Frontal cortex (tissue), 2 donors: Measurements from ENCODE around the genes CXADR, BTG3 and NCAM2.

DNA sequence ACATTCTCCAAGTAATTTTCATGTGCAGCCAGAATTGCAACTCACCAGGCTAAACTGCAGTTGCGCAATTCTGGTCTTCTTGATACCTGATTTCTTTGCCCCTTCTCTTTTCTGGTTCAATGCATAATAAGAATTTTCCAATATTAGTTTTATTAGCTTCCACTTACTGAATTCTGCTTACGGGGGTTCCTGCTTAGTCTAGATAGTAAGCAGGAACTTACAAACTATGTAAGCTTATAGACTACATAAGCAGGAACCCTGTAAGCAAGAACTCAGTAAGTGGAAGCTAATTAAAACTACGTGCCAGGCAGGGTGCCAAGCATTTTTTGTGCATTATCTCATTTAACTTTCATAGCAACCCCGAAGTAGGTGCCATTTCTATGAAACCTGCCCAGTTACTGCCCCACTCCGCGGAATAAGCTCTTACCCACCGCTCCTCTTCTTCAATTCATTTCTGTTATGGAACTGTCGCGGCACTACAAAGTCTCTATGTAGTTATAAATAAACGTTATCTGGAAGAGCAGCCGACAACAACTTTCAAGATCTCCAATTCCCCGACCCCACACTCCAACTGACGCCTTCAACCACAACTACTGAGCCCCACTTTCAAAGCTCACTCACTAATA, 1.0 kb upstream of the CXADR start:
- RAMPAGE, long total RNA, result no peak

- RAMPAGE, long total RNA, result no peak
Measured at GRCh38 chr21:17512312-17513145, at the start of gene CXADR. CXADR (plus strand) TSS chr21:17513043.

DNA sequence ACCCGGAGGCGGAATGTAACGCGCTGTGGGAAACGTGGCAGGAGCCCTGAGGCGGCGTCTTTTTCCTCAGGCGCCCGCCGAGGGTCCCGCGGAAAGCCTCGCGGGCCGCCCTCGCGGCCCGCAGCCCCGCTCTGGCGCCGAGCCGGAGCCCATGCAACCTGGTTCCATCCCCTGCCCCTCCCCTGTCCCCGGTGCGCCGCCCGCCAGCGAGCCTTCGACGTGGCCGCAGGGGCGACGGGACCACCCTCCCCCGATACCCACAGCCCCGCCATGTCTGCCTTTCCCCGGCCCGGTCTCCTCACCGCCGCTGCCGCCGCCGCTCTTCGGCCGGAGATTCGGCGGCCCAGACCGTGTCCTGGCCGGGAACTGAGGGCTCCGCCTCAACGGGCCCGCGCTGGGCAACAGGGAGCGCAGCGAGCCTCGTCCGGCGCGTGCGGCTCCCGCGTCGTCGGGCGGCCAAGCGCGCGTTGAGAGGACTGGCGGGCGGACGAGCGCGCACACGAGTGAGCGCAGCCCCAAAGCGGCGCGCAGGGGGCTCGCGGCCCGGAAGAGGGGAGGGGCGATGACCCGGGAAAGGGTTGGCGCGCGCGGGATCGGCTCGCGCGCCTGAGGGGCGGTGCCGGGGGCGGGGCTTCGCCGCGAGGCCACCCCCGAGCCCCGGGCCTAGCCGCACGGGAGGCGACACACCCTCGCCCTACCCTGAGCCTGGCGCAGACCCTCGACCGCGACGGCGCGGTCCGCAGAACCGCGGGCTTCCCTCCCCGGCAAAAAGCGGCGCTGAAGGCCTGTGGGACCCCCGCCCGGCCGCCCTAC, at the start of gene BTG3:
BTG3 (minus strand) TSS at position 505 of the 813 bp plus-strand sequence.
- RAMPAGE, long total RNA, result no peak

DNA sequence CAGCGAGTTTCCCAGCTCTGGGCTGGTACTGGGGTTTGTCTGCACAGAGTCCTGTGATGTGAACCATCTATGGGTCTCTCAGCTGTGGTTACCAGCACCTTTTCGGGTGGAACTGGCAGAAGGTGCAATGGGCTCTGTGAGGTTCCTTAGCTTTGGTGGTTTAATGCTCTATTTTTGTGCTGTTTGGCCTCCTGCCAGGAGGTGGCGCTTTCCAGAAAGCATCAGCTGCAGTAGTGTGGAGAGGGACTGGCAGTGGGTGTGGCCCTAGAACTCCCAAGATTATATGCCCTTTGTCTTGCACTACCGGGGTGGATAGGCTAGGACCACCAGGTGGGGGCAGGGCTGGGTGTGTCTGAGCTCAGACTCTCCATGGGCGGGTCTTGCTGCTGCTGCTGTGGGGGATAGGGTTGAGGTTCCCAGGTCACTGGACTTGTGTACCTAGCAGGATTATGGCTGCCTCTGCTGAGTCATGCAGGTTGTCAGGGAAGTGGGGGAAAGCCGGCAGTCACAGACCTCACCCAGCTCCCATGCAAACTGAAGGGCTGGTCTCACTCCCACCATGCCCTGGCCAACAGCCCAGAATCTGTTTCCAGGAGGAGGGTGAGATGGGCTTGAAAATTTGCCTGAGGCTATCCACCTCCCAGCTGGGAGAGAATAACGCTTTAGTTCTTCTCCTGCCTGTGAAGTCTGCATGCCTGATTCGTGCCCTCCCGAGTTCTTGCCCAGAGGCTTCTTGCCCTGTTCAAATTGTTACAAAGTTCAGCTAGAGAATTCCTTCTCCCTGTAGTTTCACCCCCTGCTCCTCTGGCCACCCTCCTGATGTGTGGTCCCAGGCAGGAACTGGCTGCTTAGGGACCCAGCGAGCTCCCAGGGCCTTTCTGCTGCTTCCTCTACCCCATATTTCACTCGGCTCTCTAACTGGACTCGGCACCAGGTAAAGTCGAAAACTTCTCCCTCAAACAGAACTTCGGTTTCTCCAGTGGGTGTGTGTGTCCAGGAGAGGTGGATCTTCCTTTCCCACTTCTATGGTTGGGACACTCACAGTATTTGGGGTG, 76.4 kb upstream of the BTG3 start:
- RAMPAGE, long total RNA, result no peak

DNA sequence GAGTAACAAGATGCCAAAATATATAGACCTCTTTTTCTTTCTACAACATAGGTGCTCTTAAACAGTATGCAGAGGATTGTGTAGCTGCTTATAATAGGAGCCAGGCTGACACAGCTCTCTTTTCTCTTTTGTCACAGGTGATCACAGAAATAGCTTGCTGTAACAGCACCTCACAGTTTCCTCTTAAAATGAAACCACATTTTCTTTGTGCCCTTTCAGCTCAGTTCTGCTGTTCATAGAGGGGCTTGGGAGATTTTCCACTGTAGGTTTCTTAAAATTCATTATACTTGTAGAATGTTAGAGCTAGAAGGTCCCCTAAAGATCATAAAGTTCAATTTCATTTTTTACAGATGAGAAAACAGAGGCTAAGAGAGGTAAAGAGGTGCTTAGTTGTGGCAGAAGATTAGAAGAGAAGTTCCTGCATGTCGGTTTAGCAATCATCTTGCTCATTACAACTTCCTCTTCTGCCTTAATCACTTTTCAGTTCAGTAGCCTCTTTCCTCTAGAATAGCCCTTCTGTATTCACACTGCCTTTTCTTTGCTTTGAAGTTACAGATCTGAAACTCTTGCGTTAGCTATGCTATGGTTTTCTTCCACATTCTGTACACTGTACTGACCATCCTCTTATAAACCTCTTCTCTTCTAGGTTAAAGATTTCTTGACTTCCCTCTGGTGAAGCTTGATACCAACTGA, 35.2 kb downstream of the C21orf91 start:
- RAMPAGE, long total RNA, result no peak

DNA sequence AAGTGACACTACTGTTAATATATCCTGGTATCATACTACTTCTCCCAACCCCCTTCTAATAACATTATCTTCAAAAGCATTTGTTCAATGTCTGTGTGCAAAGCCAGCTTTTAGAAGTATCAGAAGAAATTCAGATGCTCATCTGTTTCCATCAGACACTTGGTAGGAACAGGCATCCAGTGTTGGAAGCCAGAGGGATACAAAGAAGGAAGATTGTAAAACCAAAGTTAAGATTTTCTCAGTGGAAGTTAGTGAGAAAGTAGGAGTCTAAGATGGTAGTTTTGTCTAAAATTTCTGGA, 139.2 kb upstream of the C21orf91 start:
- RAMPAGE, long total RNA, result no peak

DNA sequence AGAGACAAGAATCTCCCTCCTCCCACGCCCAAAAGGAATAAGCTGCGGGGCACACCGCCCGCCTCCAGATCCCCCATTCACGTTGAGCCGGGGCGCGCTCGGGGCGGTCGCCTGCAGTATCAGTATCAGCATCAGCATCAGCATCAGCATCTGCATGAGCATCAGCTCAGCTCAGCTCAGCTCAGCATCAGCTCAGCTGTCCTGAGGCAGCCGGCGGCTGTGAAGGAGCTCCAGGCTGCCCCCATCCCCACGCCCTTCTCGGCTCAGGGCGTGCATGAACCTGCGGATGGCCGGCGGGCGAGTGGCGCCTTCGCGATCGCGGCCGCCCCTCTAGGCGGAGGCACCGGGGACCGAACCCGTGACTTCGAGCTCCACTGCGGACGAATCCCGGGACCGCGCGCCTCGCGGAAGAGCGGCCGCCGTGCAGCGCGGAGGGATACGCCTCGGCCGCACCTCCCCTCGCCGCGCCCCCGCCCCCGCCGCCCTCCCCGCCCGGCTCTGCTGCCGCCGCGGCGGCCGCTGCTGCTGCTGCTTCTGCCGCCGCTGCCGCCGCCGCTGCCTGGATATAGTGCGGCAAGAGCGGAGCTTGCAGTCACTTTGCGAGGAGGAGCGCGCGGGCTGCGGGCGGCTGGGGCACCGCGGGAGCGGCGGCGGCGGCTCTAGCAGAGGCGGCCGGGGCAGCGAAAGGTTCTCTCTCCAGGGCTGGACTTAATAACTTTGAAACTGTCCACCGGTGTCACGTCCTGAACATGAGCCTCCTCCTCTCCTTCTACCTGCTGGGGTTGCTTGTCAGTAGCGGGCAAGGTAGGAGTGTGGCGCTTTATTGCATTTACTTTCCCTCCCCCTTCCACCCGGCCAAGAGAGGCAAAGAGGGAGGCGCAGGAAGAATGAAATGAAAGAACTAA, at the start of gene NCAM2:
NCAM2 (plus strand) TSS at position 595 of the 905 bp plus-strand sequence.
- RAMPAGE, long total RNA, result no peak

GRCh38 chr21:25361901-25362391, 245.3 kb downstream of the MRPL39 start:
- RAMPAGE, long total RNA, result no peak

GRCh38 chr21:25640187-25640712, 1.2 kb downstream of the JAM2 start:
- RAMPAGE, long total RNA, result no peak

DNA sequence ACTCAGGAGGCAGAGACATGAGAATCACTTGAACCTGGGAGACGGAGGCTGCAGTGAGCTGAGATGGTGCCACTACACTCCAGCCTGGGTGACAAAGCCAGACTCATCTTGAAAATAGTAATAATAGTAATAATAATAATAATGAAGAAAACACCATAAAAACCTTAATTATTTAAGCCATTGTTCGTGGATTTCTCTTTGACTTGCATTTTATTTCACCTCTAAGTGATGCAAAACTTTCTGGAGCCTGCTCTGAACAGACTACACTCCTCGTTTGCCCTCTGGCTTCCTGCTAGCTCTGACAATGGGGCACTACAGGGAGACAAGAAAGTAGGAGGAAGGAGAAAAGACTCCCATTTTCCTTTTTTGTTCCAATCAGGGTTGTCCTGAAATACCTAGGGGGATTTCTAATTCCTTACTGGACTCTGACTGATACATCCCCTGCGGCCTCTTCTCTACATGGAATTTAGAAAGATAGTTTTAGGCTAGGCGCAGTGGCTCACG, 95.7 kb downstream of the GABPA start:
- RAMPAGE, long total RNA, result no peak

DNA sequence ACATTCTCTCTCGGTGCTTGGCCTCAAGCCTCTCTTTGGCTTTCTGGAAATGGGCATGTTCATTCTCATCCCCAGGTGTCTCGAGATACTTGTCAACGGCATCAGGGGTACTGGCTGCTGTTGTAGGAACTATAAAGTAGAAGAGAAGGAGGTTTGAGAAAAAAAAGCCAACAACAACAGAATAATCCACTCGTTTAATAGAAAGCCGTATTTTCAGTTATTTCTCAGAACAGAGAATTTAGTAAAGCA, 188.3 kb downstream of the APP start:
- RAMPAGE, long total RNA, result no peak

- RAMPAGE, long total RNA, result no peak
Measured at GRCh38 chr21:26021687-26022132, 148.9 kb downstream of the APP start.

GRCh38 chr21:26168673-26169011, 1.9 kb downstream of the APP start:
- RAMPAGE, long total RNA, result no peak

- RAMPAGE, long total RNA, result no peak
Measured at GRCh38 chr21:26954618-26954926, 12.3 kb downstream of the ADAMTS5 start.

GRCh38 chr21:26965042-26965844, 1.6 kb downstream of the ADAMTS5 start:
- RAMPAGE, long total RNA, result no peak

DNA sequence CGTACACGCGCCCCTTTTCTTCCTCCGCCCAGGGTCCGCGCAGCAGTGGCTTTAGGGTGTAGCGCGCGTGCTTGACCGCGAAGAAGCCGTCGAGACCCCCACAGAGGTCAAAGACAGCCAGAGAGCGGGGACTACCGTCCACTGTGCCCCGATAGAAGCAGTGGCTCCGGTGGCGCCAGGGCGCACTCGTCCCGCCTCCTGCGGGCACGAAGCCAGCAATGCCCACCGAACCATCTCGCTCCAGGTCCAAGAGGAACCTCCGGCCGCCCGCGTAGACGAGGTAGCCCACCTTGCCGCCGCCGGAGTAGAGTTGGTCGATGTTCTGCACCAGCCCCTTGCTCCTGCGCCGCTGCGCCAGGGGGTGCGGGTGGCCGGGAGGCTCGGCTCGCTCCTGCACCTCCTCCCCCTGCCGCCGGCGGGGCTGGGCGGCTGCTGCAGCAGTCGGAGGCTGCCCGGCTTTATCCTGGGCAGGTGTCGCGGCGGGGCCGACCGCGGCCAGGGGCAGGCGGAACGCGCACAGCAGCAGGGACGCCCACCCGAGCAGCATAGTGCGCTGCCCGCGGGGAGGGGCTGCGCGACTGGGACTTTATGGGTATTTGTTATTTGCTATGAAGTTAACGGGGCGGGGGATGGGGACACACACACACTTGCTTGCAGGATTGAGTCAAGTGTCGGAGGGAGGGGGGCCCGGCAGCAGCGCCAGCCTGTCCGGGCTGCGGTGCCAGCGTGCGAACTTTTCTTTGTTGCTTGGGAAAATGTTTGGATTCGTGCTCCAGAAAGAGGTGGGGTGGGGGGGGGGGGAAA, 841 bp downstream of the ADAMTS5 start:
- RAMPAGE, long total RNA, result no peak

GRCh38 chr21:27379372-27379747, 412.5 kb upstream of the ADAMTS5 start:
- RAMPAGE, long total RNA, result no peak

DNA sequence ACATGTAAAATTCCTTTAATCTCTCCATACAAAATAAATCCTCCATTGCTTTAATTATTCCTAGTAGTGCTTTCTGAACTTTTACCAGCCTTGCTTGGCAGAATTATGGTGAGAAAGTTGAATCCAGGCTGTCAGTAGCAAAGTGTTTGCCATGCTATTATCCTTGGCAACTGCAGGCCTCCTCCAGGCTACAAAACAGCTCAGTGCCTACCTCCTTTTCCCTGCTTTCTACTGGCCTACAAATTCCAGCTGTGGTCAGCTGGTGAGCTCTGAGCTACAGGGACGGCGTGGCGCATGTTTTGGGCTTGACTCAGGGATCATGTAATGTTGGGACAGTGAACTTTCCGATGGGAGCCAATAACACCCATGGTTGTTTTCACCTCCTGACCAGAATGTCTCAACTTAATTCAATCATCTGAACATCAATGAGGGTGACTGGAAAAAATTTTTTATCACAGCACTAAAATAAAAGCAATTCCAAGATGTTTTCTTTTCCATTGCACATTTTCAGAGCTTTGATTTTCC, 456.2 kb upstream of the ADAMTS5 start:
- RAMPAGE, long total RNA, result no peak

- RAMPAGE, long total RNA, result no peak
Measured at GRCh38 chr21:28376131-28376929, 508.8 kb downstream of the N6AMT1 start.

- RAMPAGE, long total RNA, result no peak
Measured at GRCh38 chr21:28636568-28637309, 248.4 kb downstream of the N6AMT1 start.